Measurements from ENCODE around the genes MAP3K7 and SIM1.

DNA sequence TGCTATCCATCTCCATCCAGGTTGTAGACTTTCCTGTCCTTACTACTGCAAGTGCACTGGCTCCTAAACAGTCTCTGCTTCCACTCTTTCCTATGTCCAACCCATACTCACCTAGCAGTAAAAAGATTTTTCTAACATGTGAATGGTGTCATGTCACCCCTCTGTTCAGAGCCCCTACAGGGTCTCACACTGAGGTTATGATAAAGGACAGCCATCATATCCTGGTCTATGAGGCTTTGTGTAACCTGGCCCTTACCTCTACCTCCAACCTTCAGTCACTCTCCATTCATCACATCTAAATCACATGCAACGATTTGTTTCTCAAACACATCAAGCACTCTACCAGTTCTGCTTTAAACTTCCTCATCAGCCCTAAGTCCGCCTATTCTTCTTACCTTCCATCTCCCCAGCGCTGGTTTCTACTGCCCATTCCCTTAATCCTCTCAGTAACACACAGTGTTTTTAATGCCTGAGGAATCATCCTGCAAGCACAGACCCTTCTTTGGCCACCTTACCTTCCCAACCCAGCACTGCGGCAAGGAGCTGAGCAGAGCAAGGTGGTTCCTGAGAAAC lies 17.8 kb upstream of the BACH2 start:
- PRO-cap = no peak
- RAMPAGE, long total RNA = no peak

- PRO-cap = no peak
- RAMPAGE, long total RNA = no peak
These were observed 18.8 kb upstream of the BACH2 start for GRCh38 chr6:90315333-90316029.

DNA sequence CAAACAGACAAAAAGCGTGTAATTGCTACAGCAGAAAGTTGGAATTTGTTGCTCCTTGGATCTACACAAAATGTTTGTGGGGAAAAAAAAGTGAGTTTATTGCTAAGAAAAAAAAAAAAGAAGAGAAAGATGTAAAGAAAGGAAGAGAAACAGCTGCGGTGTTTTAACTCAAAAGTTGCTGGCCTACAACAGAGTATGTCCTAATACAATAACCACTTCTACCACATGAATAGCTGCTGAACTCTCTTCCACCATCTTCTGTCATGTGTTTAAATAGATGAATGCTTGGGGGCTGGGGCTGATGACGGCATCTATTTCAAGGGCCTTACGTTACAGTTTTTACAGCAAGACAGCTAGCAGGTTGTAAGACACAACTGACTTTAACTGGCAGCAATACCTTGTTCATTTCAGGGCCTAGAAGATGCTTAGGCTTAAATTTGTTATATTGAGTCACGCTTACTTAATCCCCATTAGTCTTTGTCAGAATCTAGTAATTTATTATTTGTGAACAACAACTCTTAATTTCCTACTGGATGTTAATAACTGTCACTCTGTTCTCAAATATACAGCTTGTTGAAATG lies 50.3 kb downstream of the MAP3K7 start:
- PRO-cap = no peak
- RAMPAGE, long total RNA = no peak

DNA sequence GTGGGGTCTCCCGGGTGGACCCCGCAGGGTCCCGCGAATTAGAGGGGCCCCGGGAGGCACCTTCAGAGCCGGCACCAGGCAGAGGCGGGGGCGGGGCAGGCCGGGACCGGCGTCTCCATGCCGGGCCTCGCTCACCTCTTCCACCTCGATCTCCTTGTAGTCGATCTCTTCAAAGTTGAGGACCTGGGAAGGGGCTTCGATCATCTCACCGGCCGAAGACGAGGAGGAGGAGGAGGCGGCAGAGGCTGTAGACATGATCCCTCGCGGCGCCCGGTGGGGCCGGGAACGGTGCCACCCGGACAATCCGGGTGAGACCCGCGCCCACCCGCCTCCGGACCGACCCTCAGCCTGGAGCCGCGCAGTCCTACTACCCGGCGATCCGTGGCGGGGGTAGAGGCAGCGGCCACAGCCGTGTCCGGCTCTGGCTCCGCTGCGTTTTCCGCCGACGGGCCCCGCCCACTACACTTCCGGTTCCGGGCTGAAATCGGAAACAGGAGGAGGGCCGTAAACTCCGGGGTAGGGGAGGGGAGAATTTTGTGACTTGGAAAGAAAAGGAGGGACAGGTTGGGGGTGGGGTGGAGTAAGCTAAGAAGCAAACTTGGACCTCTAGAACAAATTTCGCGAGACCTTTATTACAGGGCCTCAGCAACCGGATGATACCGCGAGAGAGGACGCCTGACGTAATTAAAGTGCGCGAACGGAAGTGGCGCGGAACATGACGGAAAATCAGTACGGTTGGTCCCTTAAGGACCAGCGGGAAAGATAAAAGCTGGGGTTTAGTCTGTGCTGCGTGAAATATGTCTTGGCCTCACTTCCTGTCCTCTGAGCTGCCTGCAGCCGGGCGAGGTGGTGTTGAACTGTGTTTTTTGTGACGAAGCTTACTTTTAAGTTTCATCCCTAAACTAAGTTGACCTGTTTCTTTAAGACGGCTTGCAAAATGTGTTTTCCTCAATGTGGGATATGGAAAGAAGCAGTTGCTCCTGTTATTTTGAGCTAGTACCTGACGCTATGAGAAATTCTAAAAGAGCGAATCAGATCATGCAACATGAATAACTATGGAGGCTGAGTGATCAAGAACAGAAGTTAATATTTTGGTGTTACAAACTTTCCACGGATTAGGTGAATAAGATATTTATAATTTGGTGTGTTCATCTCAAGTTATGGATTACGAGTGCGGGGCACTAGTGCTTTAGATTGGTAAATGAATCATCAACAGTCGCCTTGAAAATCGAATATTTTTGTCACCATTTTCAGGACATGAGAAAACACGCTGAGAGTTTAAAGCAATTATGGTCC lies at the start of gene MAP3K7:
TSS of gene MAP3K7 (minus strand) at position 444 of the 1,296 bp plus-strand sequence.
- PRO-cap = bidirectional peak, plus-strand start at position 723 of the sequence, minus-strand start at position 441 of the sequence
- RAMPAGE, long total RNA = no peak

DNA sequence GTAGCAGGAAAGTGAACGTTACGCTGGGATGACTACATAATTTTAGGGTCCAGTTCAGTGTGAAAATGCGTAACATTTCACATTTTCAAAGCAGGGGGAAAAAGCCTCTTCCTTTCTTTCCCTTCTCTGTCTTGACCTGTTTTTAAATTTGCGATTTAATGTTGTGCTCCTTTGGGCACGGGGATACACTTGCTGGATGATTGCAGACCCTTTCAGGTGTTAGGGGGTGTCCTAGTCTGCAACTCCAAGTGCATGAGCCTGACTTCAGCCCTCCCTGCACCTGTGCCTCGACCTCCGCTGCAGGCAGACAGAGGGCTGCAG lies 249.6 kb upstream of the MAP3K7 start:
- PRO-cap = no peak
- RAMPAGE, long total RNA = no peak

- PRO-cap = bidirectional peak, plus-strand start at chr6:93416957, minus-strand start at chr6:93416627
- RAMPAGE, long total RNA = start-site peak on the plus strand at chr6:93416892-93416966, 29 and 10 reads in 2 replicates
These were observed 2.8 kb downstream of the EPHA7 start for GRCh38 chr6:93416488-93417037.

GRCh38 chr6:95516934-95517822 lies 60.2 kb upstream of the MANEA start:
- PRO-cap = no peak
- RAMPAGE, long total RNA = no peak

- PRO-cap = no peak
- RAMPAGE, long total RNA = no peak
These were observed 25.5 kb upstream of the MANEA start for GRCh38 chr6:95551766-95552270.

GRCh38 chr6:96016054-96016537 lies 322 bp downstream of the FUT9 start:
- PRO-cap = no peak
- RAMPAGE, long total RNA = no peak

- PRO-cap = no peak
- RAMPAGE, long total RNA = no peak
These were observed 55.1 kb downstream of the FHL5 start for GRCh38 chr6:96617667-96618751.

DNA sequence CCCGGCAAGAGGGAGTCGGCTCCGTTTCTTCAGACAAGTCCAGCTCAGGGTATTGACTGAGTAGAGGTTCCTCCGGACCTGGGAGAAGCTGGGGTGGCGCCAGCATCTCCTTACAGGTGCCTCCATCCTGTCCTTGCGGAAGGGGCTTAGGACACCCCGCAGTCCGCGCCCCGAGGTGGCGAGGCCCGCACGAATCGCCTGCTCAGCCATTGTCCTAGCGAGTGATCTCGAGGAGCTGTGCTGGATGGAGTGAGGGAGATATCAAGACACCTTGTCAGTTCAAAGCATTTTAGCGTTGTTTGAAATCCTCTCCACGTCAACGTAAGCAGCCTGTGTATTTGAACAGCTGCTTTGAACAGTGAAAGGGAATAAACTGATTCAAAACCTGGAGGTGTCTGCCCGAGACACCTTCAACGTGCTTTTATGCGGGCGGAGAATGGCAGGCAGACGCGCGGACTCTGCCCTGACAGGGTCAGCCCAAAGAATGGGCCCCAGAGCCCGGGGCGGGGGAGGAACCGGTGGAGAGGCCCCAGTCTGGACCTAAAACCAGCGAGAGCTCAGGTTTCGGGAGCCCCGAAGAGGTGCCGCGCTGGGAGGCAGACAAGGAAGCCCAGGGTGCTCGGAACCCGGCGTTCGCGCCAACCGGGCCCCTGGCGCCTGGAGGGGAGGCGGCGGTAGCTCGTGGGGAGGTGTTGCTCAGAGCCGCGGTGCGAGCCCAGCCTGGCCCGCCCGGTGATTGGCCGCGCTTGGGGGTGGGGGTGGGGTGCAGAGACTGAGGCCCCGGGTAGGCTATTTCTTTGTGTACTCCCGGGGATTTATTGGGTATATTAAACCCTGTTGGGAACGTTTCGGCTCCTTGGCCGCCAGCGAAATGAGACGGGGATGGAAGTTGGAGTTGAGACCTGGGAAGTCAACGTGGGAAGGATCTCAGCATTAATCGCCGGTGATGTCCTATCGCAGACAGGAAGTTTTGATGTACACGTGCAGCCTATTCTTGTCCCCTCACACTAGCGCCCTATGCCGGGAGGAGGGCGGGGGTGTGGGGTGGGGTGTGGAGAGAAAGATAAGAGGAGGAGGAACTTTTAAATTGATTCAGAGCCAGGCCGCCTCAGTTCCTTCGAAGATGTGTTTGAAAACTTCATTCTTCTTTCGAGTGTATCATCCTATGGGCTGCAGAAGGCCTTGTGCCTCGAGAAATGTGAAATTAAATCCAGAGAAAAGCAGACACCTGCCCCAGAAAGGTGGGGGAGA lies 2.9 kb upstream of the POU3F2 start:
- PRO-cap = no peak
- RAMPAGE, long total RNA = no peak

GRCh38 chr6:98946667-98947303 lies 961 bp downstream of the FBXL4 start:
- PRO-cap = no peak
- RAMPAGE, long total RNA = no peak

- PRO-cap = no peak
- RAMPAGE, long total RNA = no peak
These were observed 1.7 kb downstream of the PNISR start for GRCh38 chr6:99423228-99423901.

DNA sequence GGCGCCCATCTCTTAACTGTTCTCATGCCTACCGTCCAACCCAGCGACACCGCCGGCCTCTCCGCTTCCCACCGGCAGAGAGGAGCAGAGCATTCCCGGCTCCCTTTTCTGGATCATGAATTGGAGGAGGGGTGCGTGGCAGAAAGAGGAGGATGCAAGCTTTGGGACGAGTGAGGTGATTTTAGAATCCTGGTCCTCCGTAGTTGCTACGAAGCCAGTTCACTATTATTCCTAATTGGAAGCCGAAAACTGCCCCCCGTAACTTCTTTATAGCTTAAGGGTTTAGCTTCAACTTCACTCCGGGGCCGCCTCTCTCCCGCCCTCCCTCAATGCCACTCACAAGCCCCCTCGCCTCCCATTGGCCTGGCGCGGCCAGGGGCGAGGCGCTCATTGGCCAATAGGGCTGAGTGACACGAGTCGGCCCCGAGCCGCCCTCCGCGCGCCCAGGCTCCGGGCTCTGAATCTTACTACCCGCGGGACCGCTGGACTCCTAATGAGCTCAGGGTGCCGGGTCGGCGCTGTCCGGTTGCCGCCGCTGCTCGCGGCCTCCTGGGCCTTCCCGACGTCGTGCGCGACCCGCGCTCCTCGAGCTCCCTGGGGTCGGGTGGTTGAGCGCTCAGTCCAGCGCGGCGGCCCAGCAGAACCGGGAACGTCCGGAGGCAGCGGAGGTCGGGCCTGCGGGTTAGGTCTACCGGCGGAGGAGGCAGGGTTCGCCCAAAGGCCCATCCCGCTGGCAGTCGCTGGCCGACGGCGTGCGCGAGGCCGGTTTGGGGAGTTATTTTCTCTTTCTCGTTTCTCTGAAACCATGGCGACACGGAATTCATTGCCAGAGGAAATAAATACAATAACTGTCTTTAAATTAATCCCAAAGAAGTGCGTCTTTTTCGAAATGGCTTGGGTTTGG lies at the start of gene SIM1:
TSS of gene SIM1 (minus strand) at position 276 of the 904 bp plus-strand sequence.
- PRO-cap = no peak
- RAMPAGE, long total RNA = no peak

DNA sequence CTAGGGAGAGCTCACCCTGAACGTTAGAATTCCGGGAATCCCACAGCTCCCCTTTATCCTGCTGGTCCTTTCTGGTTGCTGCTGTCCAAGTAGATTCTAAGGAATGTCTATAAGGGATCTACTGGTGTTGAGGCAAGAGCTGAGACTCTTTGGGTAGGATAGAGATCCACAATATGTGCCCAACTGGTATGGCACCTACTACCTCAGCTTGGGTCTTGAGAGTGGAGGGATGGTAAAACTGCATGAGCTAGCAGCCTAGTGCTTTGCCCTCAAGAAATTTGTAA lies 568.2 kb downstream of the GRIK2 start:
- PRO-cap = no peak
- RAMPAGE, long total RNA = no peak

GRCh38 chr6:101981784-101982246 lies 588.3 kb downstream of the GRIK2 start:
- PRO-cap = no peak
- RAMPAGE, long total RNA = no peak

- PRO-cap = no peak
- RAMPAGE, long total RNA = no peak
These were observed 291.8 kb upstream of the PRDM1 start for GRCh38 chr6:105794118-105794879.

DNA sequence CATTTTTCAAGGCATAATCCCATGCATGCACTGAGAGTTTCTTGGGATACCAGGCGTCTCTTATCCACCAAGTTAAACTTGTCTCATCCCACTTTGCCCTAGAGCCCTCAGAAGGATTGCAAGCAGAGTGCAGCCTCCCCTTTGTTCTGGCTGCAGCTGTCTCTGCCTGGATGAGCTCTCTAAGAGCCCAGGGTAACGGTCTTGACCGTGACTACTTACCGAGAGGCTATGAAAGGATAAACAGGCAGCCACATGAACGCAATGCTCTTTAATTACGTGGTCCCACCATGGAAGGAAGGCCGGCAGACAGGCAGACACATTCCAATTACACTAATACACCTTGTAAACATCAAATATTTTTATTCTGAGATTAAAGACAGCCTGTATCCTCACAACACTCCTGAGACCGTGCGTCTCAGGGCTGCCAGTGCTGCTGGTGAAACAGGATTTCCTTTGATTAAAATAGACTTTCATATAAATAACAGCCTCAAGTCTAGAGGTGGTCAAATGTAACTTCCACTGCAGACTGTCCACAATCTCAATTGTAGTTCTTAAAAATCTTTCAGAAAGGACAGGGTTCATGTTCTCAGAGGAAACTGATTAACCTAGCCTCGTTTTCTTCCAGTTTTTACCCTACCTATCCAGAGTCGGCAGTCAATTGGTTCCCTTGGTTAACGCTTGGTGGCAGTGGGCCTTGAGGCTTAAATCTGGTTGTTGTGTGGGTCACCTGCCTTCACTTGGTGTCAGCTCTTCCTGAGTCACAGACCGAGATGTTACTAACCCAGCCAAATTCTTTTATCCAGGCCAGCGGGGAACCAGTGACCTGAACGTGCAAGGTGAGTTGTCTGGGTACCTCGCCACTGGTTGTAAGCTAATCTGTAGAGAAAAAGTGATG lies 209.9 kb upstream of the PRDM1 start:
- PRO-cap = no peak
- RAMPAGE, long total RNA = no peak

GRCh38 chr6:106006248-106006604 lies 79.9 kb upstream of the PRDM1 start:
- PRO-cap = bidirectional peak, plus-strand start at chr6:106006339, minus-strand start at chr6:106006126
- RAMPAGE, long total RNA = no peak

DNA sequence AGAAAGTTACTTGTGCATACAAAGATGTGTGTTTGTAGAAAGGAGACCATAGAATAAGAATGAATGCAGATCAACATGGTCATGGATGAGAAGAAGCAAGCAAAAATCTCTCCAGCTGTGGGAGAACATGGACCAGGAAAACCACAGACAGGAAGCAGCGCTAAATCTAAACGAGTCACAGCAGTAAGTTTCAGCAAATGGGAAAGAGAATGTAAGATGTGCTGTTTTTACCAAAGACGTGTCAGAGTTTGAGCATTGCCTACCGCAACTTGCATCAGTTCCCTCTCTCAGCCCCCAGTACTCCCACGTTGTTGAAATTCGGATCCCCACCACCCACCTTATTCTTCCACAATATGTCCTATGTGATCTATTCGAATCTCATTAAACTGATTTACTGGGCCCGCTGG lies 59.4 kb upstream of the PRDM1 start:
- PRO-cap = no peak
- RAMPAGE, long total RNA = no peak

All from urinary bladder (tissue), 3 donors.